Neural cell (in vitro differentiated cells): ENCODE results near the gene TRPM5.

GRCh38 chr11:2444372-2444734 is at the start of gene TRPM5:
TRPM5 (minus strand) TSS chr11:2444514.
- RAMPAGE, long total RNA = no peak

GRCh38 chr11:2566813-2567124 is 122.0 kb downstream of the KCNQ1 start:
- RAMPAGE, long total RNA = no peak

DNA sequence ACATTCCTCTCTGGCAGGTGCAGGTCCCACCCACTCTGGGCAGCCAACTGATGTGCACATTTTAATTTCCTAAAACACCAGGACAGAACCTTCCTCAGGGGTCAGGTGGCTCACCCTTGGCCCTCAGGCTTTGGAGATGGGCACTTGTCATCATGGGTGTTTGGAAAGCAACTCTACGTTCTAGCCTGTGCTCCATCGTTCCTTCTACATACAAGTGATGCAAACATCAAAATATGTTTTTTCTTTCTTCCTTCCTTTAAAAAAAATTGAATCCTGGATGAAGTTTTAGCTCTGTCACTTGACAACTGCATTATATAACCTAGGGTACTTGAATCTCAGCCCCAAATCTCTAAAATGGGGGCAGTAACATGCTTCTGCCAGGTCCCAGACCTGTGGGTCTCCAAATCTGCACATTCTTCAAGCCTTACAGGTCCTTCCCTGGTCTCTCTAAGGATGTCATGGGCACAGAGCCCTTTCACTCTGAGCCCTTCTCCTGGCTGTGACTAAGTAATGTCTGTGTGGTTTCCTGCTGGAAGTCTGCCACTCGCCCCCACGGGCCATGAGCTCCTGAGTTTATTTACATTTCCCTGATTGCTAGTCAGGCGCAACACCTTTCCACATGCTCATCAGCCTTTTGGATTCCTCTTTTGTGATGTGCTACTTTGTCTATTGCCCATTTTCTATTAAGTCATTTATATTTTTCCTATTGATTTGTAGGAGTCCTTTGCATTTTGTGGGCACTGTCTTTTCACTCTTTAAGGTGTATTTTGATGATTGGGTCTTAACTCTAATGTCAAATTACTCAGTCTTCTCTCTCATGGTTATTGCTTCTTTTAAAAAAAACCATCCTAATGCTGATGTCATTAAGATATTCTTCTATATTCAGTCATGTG is 211.4 kb downstream of the KCNQ1 start:
- RAMPAGE, long total RNA = no peak

- RAMPAGE, long total RNA = no peak
Measured at GRCh38 chr11:2698735-2699566, 186.6 kb downstream of the CDKN1C start.

DNA sequence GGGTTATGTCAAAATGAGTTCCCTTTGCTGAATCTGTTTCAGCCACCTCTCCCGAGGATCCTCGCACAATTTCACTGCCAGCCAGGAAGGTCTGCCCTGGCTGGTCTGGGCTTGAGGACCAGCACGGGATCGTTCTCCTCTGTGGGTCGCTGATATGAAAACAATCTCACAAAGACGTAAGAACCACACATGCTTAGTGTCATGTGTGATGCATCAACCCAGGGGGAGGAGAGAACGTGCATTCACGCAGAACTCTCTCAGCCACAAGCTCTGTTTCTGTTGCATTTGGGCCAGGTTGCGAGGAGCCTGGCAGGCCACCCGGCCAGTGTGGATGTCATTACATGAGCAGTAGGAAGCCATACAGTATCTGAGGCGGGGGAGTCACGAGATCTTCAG is 132.7 kb downstream of the CDKN1C start:
- RAMPAGE, long total RNA = no peak

- RAMPAGE, long total RNA = no peak
Measured at GRCh38 chr11:2825947-2827125, 59.2 kb downstream of the CDKN1C start.

DNA sequence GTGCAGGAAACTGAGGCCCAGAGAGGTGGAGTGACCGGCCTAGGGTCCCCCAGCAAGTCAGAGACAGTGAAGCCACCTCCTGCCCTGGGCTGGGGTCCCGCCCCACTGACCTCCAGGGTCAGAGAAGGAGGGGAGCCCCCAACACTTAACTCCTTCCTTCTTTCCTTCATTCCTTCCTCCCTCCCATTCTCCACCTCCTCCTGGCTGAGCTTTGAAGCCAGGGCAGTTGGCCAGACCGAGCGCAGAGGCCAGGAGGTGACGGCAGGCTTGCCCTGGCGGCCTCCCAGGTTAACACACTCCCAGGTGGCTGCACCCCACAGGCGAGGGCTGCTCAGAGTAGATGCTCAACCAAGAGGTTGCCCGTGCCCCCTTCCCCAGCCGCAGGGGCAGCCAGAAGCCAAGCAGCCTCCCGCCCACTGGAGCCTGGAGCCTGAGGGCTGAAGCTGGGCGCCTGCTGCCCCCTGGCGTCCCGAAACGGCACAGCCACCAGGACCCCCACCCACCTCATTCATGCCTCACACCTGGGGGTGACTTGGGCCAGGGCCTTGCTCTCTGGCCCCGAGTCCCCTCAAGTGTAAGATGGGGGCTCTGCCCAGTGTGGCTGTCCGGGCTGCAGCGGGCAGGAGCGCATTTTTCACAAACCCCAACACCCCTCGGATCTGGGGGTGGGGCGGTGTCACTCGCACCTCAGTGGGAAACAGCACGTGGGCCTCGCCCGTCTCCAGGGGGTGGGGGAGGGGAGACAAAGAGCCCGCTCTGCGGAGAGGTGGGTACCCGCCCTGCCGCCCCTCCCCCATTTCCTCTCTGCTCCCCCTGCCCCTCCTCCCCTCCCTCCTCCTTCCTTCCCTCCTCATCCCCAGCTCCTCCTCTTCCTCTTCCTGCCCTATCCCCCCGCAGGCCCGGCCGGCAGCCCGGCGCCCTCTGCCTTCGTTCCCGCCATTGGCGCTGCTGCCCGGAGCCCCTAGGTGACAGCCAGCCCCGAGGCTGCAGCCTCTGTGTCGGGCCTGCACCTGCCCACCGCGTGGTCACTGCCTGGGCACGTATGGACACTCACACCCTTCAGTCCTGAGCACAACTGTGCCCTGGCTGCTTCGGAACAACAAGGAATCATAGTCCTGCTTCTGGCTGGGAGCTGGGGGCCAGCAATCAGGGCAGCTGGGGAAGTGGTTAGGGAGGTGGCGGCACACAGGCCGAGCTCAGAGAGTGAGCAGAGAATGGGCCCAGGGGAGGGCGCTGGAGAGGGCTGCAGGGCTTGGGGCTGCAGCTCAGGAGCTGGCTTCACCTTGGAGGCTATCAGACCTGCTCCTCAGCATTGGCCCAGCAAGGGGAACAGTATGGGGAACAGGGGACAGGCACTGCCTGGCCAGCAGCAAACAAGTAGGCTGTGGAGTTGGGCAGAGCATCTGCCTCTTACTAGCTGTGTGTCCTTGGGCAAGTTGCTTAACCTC is 6.7 kb upstream of the CDKN1C start:
- RAMPAGE, long total RNA = no peak

DNA sequence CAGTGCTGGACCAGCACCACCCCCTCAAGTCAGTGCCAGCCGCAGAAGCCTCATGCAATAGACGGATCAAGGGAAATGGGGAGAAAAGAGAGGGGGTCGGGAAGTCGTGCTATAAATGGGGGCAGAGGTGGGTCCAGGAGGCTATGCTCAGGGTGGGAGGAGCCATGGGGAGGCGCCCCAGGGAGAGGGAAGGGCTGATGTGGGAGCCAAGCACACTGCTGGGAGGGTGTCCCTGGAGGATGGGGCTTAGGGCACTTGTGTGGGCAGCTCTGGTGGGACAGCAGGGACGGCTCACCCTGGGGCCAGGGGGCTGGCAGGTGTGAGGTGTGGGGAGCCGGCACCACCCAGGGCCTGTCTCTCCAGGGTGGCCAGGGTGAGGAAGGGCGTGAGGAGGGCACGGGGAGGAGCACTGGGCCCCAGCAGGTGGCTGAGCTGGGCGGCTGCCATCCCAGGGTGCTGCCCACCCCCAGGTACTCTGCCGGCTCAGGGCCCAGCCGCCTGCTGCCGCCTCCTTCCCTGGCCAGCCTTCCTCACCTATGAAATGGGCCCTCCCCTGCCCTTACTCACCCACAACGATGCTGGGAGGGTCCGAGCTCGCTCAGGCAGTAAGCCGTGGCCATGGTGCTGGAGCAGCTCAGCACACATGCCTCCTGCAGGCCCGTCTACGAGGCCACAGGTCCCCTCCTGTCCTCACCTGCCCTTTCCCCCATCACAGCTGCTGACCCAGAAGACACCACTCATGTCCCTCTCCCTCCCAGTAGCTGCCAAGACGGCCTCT is 9.2 kb downstream of the SLC22A18 start:
- RAMPAGE, long total RNA = no peak

- RAMPAGE, long total RNA = no peak
Measured at GRCh38 chr11:2927967-2928743, 1.1 kb downstream of the PHLDA2 start.

DNA sequence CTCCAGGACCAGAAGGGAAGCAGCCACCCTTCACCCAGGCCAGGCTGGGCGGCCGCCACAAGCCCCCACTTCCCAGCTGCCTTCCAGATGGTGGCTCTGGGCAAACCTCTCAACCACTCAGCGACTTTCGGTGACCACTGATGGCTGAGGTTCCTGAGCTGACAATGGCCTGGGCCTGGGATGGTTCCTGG is 13.6 kb upstream of the PHLDA2 start:
- RAMPAGE, long total RNA = no peak

GRCh38 chr11:2989035-2989436 is 3.1 kb downstream of the NAP1L4 start:
- RAMPAGE, long total RNA = no peak

- RAMPAGE, long total RNA = no peak
Measured at GRCh38 chr11:3093688-3094014, 36.4 kb upstream of the CARS1 start.

DNA sequence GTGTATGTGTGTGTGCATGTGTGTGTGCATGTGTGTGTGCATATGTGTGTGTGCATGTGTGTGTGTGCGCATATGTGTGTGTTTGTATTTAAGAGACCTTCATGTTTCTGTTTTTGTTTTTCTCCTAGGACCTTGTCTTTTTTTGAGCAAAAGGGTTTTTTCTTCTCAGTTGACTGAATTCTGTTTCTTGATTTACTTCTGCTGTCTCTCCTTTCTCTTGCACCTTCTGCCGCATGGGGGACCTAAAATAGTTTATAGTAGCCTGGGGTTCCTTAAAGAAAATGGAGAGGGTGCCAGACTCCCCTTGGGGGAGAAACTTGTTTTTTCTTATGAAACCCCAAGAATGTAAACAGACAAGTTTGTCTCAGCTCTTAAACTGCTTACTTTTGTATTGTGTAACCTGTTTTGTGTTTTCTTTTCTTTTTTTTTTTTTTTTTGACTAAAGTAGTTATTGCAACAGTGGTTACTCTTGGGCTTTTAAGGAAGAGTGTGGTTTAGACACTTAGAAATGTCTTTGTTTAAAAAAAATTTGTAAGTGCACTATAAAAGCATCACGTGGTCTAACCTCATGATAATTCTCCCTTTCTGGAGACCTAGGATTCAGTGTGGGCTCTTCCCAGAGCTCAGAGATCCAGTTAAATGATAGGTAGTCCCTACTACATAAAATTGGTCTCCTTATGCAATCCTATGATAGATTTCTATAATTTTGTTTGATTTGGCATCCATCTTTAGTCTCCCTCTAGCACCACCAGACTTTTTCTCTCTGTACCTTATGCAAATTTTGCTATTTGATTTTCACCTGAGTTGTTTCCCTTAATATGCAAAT is 52.8 kb downstream of the OSBPL5 start:
- RAMPAGE, long total RNA = no peak

- RAMPAGE, long total RNA = no peak
Measured at GRCh38 chr11:3155601-3155993, 9.5 kb downstream of the OSBPL5 start.

- RAMPAGE, long total RNA = no peak
Measured at GRCh38 chr11:3155994-3157161, 8.7 kb downstream of the OSBPL5 start.

- RAMPAGE, long total RNA = no peak
Measured at GRCh38 chr11:3473510-3473715, 94.5 kb upstream of the ZNF195 start.

GRCh38 chr11:3725390-3725677 is 54.1 kb upstream of the CHRNA10 start:
- RAMPAGE, long total RNA = no peak

- RAMPAGE, long total RNA = no peak
Measured at GRCh38 chr11:3791274-3791704, 6.1 kb downstream of the NUP98 start.

DNA sequence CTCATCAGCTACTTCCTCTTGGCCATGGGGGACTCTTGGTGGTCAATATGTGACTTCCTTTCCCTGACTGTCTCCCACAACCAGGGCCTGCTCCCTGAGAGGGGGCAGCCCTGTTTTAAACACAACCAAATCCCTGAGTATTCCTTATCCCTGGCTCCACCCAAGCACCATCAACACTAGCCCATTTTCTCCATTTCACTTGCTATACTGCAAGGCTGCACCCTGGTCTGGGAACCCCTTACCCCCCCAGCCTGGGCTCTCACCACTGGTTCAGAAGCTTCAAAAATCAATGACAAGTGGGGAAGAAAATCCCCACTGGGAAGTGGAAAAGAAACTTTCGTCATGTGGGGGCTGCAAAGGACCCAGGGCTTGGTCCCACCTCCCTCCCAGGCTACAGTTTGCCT is 9.8 kb downstream of the RHOG start:
- RAMPAGE, long total RNA = no peak

DNA sequence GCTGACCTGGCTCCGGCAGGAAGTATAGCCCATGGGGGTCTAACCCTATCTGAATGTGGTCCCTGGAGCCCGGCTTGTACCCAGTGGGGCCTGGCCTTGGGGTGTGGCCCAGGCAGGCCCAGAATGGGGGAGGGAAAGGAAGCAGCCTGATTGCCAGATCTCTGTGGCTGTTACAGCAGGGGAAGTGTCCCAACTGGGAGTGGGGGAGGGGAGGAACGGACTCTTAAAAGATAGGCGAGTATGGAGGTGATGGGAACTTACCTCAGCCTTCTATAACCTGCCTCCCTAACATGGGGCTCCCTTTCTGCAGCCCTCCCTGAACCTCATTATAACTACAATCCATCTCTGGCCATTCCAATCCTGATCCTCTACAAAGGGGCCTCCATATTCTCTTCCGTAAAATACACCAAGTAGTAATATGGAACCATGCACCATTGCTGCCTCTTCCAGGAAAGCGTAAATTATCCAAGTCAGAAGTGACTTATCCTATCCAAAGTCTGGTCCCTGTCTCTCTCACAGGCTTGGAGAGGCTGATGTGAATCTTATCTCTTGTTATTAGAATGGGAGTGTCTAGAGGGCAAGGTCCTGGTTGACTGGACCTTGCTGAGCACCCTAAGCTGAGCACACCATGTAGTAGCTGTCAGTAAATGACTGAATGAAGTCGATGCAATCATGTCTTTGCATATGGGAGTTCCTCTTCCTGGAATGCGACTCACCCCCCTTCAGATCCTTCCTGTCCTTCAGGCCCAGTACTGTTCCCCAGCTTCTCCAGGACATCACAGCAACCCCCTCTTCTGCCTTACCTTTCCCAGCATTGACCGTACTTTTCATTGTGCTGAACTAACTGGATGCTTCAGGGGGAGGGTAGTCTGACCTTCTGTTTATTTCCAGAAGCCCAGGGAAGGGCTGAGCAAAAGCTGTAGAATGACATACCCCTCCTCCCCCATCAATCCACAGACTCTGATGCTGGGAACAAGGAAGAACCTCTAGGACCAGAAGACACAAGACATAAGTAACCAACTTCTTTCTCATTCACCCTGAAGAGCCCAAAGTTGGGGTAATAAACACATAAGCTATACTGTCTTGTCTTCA is 5.8 kb downstream of the RHOG start:
- RAMPAGE, long total RNA = no peak